GM12892 (cell line): ENCODE measurements around a stretch of chr19.

- RRBS: no CpG with 5 or more reads among the region's 12 CpGs
Observed at GRCh38 chr19:3357402-3357869, 8.9 kb upstream of the NFIC start.

DNA sequence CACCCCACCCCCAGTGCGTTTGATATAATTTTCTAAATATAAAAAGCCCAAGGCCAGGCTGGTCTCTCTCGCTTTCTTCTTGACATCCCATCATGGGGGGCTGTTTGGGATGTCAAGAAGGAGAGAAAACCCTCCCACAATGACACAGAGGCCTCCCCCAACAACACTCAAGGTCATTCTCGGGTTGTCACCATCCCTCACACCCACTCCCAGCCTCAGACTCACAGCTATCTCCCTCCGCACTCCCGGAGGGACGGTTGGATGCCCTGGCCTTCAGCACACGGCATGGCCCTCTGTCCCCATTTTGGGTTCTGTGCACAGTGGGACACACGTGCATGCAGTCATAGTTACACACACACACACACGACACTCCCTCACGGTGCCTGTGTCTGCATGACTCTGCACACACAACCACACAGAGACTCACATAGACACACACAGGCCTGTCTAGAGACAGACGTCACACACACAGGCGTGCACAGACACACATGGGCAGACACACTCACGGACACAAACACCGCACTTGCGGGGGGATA is 4.8 kb upstream of the NFIC start:
- RRBS: no CpG with 5 or more reads among the region's 15 CpGs

DNA sequence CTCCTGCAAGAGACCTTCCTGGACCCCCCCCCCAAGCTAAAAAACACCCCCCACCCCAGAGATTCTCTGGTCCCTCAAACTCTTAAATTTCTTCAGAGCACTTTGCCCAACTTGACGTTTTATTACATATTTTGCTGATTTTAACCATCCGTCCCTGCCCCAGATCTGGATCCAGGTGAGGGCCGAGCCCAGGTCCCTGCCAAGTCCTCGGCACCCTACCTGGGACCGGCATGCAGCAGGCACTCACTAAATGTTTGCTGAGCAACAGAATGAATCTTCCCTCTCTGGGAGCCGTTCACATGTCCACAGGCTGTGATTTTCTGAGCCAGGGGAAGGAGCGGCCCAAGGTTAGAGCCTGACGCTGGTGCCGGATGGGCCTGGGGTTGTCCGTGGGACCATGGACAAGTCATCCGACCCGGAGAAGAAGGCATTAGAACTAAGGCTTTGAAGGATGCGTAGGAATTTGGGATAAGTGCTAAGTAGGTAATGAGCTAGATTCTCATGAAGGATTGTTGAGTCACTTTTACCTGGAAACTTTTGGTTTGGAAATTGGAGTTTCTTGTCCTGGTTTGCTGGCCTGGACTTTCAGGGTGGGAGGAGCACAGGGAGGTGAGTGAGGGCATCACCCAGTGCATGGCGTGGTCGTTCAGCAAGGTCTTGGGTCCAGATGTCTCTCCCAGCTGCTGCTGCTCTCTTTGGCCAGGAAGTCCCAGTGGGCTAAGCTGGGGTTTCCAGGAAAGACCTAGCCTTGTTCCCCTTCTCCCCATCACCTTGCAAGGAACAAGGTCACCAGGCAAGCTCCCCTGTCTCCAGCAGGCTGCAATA is 7.4 kb downstream of the NFIC start:
- RRBS: no CpG with 5 or more reads among the region's 15 CpGs

- RRBS: no CpG with 5 or more reads among the region's 17 CpGs
Observed at GRCh38 chr19:3384777-3385637, 18.6 kb downstream of the NFIC start.

- RRBS: no CpG with 5 or more reads among the region's 11 CpGs
Observed at GRCh38 chr19:3467539-3468458, 12.5 kb downstream of the SMIM24 start.

- RRBS: 88% methylated on average over 5 of the region's 18 CpGs
Observed at GRCh38 chr19:3510909-3511254, 4.8 kb downstream of the FZR1 start.

DNA sequence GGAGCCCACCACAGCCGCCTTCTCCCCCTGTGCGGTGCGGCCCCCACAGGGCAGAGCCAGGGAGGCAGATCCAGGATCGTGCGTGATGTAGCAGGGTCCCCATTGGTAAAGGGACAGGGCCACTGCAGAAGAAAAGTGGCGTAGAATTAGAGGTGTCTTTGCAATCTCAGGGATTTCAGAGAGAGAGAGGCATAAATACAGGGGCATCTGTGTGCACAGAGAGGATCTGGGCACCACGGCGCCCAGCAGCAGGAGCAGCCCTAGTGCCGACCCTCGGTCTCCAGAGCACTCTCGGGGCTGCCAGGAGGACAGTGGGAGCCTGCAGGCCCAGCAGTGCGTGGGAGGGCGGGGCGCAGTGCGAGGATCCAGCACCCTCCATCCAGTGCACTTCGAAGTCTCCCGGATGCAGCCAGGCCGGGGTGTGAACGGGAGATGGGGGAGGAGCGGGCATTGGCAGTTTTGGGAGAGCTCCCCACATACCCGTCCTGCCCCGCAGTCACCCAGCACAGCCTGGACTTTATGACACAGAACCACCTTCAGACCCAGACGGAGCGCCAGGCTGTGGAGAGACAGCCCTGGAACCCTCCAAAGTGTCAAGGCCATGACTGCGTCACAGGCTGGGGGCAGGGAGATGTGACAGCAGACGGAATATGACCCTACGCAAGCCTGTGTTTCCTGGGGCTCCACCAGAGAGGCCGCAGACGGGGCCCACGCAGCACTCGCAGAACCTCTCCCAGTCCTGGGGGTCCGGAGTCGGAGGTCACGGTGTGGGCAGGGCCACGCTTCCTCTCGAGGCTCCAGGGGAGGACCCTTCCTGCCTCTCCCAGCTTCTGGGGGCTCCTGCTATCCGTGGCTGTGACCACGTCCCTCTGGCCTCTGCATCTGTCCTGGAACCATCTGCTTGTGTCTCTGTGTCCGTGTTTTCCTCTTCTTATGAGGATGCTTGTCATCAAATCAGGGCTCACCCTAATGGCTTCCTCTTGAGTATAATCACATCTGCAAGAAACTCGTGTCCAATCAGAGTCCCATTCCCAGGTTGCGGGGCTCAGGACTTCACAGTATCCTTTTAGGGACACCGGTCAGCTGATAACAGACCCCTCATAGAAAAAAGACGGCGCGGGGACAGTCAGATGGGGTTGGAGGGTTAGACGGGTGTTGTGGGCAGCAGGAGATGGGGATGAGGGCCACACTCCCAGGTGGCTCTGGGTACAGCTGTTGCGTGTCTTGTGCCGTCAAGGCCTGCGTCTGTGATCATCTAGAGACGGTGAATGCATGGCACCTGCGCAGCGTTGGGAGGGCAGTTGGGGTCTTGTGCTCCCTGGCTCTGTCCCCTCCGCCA is 14.6 kb upstream of the TEKTIP1 start:
- RRBS: no CpG with 5 or more reads among the region's 53 CpGs

DNA sequence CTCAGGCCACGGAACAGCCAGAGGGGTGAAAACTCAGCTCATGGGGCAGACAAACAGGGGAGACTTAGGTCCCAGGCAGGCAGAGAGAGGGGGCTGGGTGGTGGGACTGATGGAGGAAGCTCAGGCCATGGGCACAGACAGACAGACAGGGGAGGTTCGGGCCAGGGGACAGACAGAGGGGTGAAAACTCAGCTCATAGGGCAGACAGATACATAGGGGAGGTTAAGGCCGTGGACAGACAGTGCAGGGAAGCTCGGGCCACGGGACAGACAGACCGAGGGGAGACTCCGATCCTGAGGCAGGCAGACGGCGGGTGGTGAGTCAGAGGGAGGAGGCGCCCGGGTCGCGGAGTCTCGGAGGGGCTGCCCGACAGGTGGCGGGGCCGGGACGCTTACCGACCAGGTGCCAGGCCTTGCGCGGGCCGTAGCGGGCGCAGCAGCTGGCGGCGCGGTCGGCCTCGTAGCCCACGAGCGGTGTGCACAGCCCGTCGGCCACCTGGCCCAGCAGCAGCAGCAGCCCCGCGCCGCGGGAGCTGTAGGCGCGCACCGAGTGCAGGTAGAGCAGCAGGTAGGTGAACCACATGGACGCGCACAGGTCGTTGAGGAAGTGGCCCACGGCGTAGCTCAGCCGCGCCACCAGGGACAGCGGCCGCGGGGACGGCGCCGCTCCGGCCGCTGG is 536 bp downstream of the MFSD12 start:
- RRBS: under 1% methylated on average over 7 of the region's 55 CpGs

GRCh38 chr19:3573451-3574704 is 1.1 kb downstream of the HMG20B start:
- RRBS: 98% methylated on average over 17 of the region's 86 CpGs

DNA sequence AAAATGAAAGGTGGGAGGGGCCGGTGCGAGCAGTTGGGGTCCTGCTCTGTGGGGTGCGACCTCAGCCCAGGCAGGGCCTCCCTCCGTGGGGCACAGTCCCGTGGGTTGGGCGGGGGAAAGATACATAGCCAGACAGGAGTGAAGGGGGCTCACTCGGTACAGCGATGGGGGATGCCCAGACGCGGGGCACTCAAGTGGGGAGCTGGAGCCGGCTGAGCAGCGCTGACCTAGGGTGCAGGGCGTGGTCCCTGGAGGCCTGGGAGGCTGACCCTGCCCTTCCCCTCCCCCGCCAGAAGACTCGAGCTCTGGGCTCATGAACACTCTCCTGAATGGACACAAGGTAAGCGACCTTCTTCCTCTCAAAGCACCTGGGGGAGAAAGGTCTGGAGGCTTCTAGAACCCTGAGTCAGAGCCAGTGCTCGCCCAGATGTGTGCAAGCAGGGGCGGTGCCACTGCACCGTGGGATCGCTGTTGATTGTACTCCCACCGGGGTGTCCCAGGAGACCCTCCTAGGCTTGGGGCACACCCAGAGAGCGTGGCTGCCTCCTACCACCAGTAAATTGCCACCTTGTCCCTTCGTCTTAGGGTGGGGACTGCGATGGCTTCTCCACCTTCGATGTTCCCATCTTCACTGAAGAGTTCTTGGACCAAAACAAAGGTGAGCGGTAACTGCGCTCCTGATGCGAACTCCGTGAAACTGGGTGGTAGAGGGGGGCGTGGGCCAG is 3.4 kb downstream of the HMG20B start:
- RRBS: no CpG with 5 or more reads among the region's 30 CpGs

DNA sequence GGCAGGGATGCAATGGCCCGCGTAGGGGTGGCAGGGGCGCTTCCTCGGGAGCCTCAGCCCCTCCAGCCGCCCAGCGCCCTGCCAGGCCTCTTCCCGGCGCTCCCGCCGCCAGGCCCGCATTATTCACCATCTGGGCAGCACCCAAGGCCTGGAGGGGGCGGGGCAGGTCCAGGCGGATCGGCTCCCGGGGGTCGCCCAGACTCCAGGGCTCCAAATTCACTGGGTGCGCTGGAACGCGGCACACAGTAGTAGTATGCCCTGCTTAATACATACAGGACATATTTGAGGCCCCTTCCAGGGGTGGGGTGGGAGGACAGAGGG is 320 bp upstream of the TBXA2R start:
- RRBS: 40% methylated on average over 1 of the region's 19 CpGs

GRCh38 chr19:3644006-3644575 is 17.5 kb upstream of the CACTIN start:
- RRBS: no CpG with 5 or more reads among the region's 26 CpGs

DNA sequence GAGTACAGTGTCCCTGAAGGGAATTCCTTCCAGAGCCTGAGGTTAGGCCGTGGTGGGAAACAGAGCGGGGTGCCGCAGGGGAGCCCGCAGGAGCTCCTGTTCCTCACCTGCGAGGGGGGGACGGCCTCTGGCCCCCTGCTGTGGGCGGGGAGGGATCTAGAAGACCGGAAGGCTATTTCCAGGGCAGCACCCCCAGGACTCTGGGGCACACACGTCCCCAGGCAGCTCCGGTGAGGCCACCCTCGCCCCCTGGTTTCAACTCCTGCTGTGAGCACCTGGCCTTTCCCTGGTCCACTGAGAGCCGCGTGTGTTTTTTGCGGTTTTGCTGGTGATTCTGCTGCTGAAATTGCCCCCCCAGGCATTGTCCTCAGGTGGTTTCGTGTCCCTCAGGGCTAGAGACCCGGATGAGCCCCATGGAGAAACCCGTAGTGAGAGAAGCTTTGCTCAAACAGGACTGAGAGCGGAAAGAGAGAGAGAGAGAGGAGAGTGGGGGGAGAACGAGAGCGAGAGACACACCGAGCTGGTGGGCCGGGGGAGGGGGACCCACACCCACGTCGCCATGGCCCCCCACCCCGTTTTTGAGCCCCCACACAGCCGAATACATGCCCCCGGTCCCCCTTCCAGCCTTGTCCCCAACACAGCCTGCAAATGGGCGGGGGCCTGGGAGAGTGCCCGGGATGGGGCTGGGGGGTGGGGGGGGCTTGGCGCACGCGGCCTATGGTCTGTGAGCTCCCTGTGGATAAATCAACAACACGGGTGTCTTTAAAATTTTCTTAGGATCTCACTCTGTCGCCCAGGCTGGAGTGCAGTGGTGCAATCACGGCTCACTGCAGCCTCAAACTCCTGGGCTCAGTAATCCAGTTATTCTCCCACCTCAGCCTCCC is 11.8 kb downstream of the PIP5K1C start:
- RRBS: 26% methylated on average over 10 of the region's 35 CpGs

GRCh38 chr19:3720422-3721049 is 12.4 kb downstream of the TJP3 start:
- RRBS: no CpG with 5 or more reads among the region's 16 CpGs

DNA sequence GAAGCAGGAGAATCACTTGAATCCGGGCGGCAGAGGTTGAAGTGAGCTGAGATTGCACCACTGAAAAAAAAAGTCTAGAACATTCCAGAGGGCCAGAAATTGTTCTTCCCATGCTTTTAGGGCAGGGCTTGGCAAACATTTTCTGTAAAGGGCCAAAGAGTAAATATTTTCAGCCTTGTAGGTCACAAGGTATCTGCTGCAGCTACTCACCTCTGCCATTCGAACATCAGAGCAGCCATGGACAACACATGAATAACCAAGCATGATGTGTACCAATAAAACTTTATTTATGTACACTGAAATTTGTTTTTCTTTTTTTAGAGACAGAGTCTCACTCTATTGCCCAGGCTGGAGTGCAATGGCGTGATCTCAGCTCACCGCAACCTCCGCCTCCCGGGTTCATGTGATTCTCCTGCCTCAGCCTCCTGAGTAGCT is 3.8 kb downstream of the APBA3 start:
- RRBS: no CpG with 5 or more reads among the region's 7 CpGs

DNA sequence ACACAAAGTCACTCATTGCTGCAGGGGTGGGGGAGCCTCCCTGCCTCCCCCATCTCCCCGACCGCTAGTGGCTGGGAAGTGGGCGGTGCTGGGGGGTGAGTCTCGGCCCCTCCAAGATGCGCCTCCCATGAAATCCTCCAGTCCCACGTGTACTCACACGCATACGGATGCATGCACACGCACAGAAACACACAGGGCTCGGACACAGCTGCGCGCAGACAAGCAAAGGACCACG is 808 bp downstream of the MATK start:
- RRBS: no CpG with 5 or more reads among the region's 13 CpGs

GRCh38 chr19:3813500-3814154 is 27.4 kb upstream of the MATK start:
- RRBS: no CpG with 5 or more reads among the region's 20 CpGs

DNA sequence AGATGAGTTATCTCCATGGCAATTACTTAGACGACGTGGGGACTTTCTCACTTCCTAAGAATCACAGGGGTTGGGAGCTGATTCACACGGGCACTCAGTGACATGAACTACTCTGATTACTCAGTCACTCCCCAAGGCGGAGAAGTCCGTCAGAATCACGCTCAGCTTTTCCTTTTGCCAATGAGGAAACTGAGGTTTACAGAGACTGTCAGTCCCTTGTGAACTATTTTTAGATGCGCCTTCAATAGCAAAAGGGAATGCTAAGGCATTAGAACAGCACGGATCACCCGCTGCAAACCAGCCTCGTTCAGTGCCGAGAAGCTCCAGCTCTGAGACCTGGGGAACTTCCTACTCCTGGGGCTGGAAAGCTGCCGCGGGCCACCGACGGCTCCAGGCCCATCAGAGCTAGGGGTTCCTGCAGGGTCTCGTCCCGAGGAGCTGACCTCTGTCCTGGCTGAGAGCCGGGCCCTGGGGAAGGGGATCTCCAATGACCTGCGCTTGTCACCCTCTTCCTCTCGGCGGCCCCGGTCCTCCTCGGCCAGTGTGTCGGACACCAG is 32.5 kb upstream of the MATK start:
- RRBS: 79% methylated on average over 5 of the region's 24 CpGs

GRCh38 chr19:3950828-3951933 is 18.3 kb downstream of the NMRK2 start:
- RRBS: 0% methylated on average over 1 of the region's 45 CpGs

DNA sequence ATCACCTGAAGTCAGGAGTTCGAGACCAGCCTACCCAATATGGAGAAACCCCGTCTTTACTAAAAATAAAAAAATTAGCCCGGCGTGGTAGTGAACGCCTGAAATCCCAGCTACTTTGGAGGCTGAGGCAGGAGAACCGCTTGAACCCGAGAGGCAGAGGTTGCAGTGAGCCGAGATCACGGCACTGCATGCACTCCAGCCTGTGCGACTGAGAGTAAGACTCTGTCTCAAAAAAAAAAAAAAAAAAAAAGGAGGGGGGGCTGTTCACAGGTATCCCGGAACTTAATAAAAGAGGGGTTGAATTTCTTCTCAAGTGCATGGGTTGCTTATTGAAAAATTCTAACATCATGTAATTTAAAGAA is 2.0 kb upstream of the EEF2 start:
- RRBS: no CpG with 5 or more reads among the region's 11 CpGs